MCF 10A (cell line): ENCODE data around the genes PPARGC1A and SOD3.

DNA sequence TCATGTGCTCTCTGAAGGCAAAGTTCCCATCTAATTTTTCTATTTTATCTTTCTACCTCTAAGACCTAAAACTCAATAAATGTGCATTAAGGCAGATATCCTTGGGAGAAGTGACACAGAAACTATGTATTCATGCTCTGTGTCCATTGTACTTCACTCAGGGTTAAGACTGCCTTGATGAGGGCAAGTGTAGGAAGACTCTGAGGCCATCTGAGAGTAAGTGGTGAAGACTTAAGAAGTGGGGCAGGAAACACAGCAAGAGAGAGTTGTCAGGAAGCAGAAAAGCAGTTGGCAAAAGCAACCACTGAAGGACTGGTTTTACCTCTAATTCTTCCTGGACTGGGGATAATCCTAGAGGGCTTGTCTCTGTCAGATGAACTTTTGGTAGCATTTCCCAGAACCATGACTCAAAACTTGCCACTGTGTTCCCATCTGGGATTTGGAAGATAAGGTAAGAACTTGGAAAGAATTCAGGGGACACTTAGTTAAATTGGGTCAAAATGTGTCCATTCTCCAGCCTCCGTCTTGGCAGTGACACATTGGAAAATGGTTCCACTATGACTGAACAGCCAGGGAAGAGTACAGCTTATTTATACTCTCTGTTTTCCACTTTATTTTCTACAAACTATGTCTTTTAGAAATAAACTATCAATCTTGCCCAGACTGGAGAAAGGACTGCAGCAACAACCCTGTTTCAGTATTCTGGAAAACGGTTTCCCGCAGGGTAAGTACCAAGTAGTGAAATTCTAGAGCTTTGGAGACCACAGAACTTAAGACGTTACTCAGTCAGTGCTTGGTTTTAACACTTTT, 55.7 kb downstream of the CD38 start:
- PRO-cap: no peak
- RRBS: no CpG with 5 or more reads among the region's 4 CpGs

GRCh38 chr4:16081916-16082842, 1.6 kb downstream of the PROM1 start:
- PRO-cap: no peak
- RRBS: no CpG with 5 or more reads among the region's 49 CpGs

DNA sequence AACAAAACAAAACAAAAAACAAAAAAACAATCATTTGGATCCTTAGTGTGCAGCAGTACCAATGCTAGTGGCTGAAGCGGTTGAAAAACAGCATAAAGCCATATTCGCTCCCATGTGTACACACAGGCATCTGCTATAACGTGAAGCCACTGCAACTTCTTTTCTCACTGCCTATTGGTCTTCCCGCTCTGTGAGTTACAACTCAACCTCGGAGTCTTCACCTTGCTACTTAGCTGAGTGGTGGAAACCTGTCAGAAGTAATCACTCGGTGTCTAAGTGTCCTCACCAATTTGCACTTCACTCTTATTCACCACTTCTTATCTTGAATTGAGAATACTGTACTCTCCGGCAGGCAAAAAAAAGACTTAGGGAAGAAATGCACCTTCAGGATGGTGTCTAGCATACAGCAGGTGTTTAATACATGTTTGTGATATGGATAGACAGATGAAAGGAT, 527 bp upstream of the PROM1 start:
- PRO-cap: no peak
- RRBS: no CpG with 5 or more reads among the region's 7 CpGs

DNA sequence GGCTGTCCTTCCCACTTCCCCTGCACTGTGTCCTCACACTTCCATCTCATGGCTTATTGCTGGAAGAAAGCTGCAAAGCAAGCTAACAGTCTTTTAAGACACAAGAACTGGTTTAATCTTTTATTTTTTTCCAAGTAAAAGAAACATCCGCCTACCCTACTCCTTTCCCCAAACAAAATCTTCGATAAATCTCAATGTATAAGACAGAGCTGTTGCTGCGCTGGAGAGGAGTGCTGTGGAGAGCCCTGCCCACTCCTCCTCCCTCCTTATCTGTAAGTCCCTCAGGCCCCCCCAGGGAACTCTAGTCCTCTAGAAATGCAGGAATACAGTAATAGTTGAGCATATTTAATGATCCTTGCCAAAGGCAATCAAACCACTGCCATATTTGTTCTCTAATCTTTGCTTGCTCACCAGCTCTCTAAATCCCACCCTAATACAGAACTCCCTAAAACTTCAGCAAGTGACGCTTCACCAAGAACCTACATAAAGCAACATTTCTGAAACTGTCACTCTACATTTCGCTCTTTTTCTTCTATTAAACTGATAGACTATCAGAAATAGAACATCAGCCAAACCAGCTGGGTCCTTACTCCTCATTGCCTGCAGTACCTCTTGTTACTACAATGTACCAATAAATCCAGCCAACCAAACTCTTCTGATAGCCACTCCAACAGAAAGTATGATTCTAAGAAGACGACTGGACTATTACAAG, 13.8 kb downstream of the TAPT1 start:
- PRO-cap: no peak
- RRBS: no CpG with 5 or more reads among the region's 6 CpGs

GRCh38 chr4:16360686-16361291, 134.5 kb upstream of the TAPT1 start:
- PRO-cap: no peak
- RRBS: no CpG with 5 or more reads among the region's 38 CpGs

DNA sequence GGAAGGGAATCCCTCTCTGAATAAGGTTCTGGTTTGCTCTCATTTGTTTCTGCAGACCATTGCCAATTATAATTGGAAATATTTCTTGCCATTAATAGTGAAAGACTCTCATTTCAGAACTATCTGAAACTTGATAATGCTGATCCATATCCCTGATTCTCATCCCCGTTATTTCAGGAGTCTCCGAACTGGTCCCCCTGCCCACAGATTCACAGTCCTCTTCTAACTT, 2.1 kb upstream of the LDB2 start:
- PRO-cap: no peak
- RRBS: no CpG with 5 or more reads among the region's 2 CpGs

GRCh38 chr4:17501626-17501951, 10.3 kb downstream of the QDPR start:
- PRO-cap: no peak
- RRBS: no CpG with 5 or more reads among the region's 2 CpGs

GRCh38 chr4:17583964-17584573, 7.1 kb downstream of the LAP3 start:
- PRO-cap: no peak
- RRBS: no CpG with 5 or more reads among the region's 9 CpGs

DNA sequence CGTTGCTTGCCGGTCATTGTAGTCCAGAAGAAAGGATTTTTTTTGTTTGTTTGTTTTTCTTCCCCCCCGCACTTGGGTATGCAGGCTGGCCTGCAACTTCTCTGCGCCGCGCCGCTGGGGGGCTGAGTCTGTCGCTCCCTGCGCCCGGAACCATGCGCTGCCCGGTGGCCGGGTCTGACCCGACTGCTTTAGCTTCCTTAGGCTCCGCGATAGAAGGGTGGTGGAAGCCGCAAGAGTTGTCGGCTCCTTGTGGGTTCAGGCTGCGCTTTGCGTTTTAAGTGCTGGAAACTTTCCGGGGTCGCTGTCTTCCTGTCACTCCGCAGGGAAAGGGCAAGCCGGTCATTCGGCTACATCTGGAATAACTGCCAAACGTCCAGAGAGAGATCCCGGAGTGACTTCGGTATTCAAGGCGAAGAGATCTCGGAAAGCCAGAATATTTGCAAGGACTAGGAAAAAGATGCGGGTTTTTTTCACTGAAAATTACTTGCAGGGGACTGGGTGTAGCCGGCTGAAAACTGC, 732 bp upstream of the LCORL start:
- PRO-cap: bidirectional peak, plus-strand start at position 125 of the sequence, minus-strand start outside the sequence
- RRBS: under 1% methylated on average over 4 of the region's 32 CpGs

- PRO-cap: no peak
- RRBS: no CpG with 5 or more reads among the region's 11 CpGs
Observed at GRCh38 chr4:22504153-22504965, 11.5 kb downstream of the ADGRA3 start.

DNA sequence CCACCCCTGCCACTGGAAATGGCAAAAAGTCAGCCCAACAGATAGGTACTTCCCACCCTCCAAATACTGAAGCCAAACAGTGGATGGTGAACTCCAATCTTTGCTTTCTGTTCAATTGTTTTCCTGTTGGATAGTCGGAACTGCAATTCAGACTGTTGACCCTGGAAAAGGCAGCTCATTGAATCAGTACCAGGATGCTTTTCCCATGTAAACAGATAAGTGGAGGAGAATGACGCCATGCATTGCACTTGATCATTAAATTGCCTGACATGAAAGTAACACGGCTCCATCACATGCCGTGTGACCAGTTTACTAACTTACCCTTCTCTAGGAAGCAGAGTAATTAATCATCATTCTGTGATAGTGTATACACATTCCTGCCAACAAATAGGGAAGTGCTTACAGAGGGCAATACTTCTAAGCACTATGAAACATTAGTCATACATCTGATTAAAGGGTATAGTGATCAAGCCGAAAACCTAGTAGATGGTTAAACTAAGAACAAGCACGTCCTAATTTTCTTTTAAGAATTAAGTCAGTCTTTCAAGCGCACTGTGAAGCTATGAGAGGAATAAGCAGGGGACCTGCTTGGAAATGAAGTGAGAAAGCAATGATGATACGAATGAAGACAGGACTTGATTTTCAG, 101.3 kb downstream of the PPARGC1A start:
- PRO-cap: no peak
- RRBS: no CpG with 5 or more reads among the region's 8 CpGs

DNA sequence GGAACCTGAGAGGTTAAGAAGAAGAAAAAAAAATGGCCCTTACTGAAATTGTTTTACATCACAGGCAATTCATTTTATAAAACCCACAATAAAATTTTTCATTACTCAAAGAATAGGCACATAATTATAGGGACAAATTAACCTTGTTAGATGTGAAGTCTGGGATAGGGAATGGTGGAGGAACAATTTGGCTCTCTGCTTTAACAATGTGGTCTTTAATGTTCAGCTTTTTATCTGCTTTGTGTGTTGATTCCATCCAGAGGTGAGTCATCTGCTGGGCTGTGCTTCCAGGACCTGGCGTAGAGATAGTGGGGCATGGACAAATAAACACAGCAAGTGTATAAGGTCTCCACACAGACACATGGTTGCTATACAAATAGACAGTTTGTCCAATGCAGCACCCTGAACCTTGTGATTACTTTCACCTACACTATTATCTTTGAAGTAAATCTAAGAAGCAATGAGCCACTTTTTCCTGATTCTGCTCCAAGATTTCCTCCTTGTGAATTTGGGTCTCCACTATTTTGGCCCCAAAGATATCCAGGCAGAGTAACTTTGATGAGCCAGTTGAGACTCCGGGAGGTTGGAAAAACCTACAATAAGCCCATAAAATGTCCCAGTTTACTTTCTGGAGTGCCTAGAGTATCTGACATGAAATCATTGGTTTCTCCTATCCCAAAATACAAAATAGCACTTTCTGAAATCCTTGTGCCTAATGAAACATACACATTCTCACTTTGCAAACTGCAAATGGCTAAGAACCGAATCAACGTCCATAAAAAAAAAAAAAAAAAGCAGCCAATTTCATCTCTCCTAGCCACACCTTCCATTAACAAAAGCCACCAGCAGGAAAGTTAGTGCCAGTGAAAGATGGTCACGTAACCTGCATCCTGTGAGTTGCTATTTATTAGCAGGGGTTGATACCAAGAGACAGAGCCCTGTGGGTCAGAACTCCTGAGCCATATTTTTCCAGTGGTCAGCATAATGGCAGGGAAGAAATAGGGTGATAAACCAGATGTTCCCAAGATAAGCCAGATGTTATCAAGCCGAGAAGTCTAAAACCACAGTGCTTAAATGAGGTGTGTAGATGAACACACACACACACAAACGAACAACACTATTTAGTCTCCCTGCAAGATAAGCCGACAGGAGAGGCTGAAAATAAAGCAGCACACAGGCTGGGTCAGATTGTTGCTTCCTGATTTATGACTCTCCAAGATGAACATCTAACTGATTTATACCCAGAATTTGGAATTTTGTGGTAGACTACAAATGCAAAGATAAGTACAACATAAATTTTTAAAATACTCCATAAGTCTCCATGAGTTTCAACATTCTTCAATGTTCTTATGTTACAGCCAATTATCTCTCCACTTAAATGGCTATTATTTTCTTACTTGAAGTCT, 11.8 kb downstream of the PPARGC1A start:
- PRO-cap: no peak
- RRBS: no CpG with 5 or more reads among the region's 8 CpGs

- PRO-cap: no peak
- RRBS: no CpG with 5 or more reads among the region's 11 CpGs
Observed at GRCh38 chr4:23889512-23890359, at the start of gene PPARGC1A. PPARGC1A (minus strand) TSS chr4:23890047.

DNA sequence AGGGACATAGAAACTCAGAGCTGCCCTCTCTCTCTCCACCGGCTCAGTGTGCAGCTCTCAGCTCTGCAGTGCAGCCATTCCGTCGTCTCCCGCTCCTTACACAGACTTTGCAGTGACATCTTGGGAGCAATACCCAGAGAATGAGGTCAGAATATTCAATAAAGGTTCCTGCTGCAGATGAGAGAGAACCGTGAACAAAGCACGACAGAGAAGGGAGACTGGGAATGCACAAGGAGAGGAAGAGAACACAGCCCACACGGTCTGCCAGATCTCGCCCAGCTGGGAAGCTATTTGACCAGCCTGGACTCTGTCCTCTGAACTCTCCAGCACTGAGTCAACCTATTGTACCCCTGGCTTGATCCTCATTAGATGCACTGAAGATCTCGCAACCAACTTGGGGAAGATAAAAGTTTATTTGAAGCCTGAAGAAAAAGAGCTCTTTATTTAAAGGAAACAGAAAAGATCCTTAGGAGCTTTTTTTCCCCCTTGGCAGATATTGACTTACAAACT, 118.1 kb upstream of the PPARGC1A start:
- PRO-cap: no peak
- RRBS: no CpG with 5 or more reads among the region's 9 CpGs

DNA sequence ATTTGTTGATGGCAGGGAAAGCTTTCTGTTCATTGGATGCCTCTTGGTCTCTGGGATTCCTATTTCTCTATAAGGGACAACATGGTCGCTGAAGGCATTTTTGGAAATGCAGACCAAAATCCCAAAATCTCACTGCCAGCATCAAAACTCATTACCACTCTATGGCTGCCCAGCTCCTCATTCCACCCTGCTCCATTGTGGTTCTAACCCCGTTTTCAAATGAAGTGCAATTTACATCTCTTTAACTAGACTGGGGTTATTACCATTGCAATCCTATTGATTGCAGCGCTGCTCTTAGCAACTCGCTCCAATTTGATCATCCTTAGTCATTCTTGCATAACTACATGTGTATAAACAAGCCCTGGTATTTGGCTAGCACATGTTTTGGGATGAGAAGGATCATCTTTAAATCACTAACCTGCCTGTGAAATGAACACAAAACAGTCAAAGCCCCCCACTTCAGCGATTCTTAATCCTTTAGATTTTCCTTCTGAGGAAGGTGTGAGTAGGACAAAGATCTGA, 340.1 kb upstream of the PPARGC1A start:
- PRO-cap: bidirectional peak, plus-strand start at position 375 of the sequence, minus-strand start at position 217 of the sequence
- RRBS: no CpG with 5 or more reads among the region's 5 CpGs

GRCh38 chr4:24245168-24245888, 339.0 kb downstream of the DHX15 start:
- PRO-cap: no peak
- RRBS: no CpG with 5 or more reads among the region's 6 CpGs

GRCh38 chr4:24261950-24262406, 322.4 kb downstream of the DHX15 start:
- PRO-cap: no peak
- RRBS: no CpG with 5 or more reads among the region's 6 CpGs

GRCh38 chr4:24472615-24473281, 111.6 kb downstream of the DHX15 start:
- PRO-cap: bidirectional peak, plus-strand start at chr4:24473084, minus-strand start at chr4:24472855
- RRBS: 1% methylated on average over 15 of the region's 87 CpGs

DNA sequence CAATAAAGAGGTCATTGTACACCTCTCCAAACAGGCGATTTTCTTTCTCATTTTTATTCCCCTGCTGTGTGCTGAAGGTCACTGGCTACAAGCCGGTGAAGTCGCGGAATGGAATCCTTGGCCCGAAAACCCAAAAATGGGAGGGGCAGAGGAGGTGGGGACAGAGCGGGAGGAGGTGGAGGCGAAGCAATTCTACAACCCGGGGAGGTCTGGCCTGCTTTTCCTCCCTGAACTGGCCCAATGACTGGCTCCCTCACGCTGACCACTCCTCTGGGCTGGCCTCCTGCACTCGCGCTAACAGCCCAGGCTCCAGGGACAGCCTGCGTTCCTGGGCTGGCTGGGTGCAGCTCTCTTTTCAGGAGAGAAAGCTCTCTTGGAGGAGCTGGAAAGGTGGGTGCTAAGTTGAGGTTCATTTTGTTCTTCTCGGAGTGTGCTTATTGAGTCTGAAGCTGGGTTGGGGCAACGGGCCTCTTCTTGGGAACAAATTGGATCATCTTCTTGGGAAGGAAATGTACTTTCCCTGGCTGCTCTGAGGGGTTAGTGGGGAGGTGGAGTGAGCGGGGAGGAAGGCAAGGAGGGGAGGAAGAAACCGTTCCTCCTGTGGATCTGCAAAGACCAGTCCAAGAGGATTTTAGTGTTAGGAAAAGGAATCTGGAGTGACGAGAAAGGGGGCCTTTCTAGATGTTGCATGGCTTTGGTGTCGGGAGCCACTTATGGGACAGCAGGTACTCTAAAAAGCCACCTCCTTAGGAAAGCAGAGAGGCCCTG, at the start of gene SOD3:
TSS of gene SOD3 (plus strand) at position 312 of the 768 bp plus-strand sequence.
- PRO-cap: no peak
- RRBS: 88% methylated on average over 7 of the region's 18 CpGs

- PRO-cap: no peak
- RRBS: no CpG with 5 or more reads among the region's 25 CpGs
Observed at GRCh38 chr4:24800335-24800907, 5.0 kb downstream of the SOD3 start.